Left lung (tissue), 1 donor: ENCODE measurements around the gene TCTN3.

- PRO-cap = no peak
Measured at GRCh38 chr10:95504673-95505621, 56.2 kb downstream of the SORBS1 start.

DNA sequence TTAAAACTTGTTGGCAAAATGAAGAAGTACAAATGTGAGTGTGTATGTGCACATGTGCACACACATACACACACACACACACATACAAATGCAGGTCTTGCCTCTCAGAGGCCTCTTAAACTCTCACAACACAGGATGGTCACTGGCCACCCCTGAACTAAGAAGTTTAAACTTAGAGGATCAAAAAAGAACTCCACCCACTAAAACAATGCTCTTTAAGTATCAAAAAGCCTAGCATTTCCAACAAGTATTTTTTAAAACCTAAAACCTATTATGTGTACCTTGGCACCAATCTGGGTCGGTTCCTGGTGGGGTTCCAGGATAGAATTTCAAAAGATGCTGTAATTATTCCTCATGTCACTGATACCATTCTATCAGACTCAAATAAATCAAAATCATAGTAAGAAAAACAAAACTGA lies 55.0 kb downstream of the SORBS1 start:
- PRO-cap = no peak

DNA sequence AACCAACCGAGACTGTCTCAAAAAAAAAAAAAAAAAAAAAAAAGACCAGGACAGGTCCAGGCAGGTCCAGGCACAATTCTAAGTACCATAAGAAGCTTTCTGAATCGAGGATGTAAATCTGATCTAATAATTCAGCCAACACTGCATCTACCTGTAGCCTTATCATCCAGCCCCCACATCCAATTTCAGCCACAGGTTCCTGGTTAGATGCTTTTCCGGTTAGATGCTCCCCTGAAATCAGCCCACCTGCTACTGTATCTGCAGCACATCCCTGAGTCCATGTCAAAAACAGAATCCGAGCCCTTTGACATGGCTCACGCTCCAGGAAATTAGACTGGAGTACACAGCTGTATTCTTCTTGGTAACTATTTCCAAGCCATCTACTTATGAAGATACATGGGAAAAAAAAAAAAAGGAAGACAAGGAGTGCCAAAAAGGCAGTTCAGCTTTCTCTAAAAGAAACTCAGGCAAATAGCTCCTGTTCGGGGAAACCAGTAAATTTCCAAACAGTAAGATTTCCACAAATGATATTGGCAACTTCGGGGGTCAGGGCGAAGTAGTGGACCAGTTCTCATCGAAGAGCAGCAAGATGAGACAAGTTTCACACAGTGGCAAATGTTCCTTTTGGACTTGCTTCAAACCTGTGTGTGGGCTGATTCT lies 48.6 kb downstream of the SORBS1 start:
- PRO-cap = no peak

DNA sequence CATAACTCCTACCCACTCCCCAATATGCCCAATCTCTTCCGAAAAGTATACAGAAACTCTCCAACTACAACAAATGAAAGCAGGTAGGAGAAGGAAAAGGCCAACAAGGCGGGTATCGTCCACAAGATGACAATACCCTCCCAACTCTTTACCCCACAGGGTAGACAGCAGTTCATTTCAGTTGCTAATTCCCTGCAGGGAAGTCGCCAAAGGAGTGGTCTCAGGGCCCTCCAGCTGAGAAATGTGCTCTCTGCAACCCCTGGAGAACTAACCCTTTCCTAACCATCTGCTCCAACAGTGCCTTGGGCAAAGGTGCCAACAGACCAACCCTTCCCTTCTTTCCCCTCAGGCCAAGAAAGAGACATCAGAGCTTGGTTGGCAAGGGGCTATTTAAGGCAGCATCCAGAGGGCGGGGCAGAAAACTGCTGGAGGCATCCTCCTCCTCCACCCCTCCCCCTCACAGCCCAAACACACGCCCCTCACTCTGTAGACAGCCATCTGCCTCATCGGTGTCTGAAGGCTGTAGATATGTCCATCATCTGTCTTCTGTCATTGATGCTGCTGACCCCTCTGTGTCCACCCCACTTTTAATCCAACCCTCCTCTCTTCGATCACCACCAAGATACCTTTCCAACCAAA lies 1.7 kb downstream of the SORBS1 start:
- PRO-cap = no peak

- PRO-cap = unidirectional peak, minus-strand start at chr10:95693954
Measured at GRCh38 chr10:95693416-95694354, at the start of gene TCTN3. Gene TCTN3, minus strand, starts transcription at chr10:95693927.

DNA sequence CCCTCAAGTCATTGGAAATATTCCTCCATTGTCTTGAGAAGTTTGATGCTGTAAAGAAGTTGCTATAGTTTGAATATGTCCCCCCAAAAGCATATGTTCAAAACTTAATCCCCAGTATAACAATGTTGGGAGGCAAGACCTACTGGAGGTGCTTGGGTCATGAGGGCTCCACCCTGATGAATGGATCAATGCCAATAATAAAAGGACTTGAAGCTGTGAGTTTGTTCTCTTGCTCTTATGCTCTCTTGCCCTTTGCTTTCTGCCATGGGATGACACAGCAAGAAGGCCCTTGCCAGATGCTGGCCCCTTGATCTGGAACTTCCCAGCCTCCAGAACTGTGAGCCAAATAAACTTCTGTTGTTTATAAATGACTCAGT lies 11.8 kb downstream of the ENTPD1 start:
- PRO-cap = no peak

- PRO-cap = no peak
Measured at GRCh38 chr10:95784061-95784846, 28.3 kb downstream of the ENTPD1 start.

DNA sequence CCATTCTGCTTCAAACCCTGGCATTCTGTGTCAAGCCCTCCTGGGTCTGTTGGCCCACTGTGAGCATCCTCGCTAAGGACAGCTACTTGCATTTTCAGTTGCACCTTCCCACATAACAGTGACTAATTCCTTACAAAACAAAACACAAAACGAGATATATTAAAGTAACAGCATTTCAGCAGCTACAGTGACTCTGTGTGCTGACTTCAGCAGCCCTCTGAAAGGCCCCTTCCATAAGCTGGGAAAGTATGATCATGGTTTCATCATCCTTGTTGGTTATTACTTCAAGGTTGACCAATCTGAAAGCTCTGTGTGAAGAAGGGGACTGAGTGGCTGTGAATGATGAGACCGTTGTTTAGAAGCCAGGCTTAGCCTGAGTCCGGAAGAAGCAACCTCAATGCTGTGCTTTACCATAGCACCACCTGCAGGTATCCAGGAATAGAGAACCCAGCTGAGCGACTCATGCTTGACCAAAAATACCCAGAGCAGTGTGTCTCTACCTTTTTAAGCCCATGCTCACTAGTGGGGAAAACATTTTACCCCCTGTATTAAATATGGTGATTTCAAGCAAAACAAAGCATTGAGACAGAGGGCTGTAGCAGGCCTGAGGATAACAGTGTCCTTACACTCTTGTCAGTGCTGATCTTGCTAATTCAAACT lies 42.7 kb upstream of the CC2D2B start:
- PRO-cap = no peak

- PRO-cap = unidirectional peak, plus-strand start at chr10:95907095
Measured at GRCh38 chr10:95906896-95907436, 809 bp upstream of the CC2D2B start.

DNA sequence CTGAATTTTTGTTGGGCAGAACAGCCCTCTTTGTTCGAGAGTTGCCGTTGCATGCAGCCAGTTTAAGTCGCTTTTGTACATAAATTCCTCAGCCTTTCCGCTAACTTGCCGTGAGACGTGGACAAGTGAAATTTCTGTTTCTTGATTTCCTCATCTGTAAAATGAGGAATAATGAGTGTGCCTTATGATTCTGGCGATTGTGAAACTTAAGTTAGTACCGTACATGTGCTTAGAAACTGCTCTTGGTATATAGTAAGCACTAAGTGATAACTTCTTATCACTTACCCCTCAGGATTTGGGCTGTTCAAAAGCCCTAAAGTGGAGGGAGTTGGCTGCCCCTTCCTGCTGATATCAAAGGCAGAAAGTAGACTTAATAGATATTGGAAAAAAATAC lies 1.4 kb downstream of the CCNJ start:
- PRO-cap = unidirectional peak, minus-strand start at position 136 of the sequence

- PRO-cap = no peak
Measured at GRCh38 chr10:96267261-96267727, 4.1 kb downstream of the BLNK start.

DNA sequence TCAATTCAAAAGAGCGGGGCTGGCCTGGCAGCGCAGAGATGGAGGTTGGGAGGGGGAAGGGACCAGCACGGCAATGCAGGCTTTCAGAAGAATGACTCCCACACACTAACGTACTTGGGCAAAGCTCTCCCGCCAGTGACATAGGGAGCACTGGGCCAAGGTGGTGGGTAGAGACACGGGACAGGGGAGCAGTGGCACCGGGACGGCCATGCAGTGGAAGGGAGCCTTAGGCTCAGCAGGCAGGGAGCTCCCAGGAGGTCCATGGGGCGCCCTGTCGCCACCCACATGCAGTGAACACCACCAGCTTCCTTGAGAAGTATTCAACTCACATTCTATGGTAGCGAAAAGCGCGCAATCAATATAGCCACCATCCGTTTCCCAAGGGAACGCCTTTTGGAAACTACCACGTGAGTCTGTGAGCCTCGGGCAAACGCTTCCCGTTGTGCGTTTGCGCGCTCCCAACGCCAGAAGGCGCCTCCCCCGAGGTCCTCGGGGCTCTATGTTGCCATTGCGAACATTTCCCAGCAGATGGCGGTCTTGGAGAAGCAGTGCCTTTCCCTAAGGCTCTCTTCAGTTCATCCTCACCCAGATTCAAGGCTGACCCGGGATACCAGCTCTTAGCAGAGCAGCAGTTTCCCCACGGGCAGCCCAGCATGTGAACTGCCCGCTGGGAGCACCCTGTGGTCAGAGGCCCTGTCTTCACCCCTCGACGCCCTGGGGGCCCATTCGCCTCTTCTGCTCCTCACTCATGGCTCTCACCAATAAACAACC lies 16.4 kb upstream of the OPALIN start:
- PRO-cap = unidirectional peak, minus-strand start at position 395 of the sequence

- PRO-cap = no peak
Measured at GRCh38 chr10:96588031-96588490, 1.2 kb upstream of the TM9SF3 start.

GRCh38 chr10:96618522-96619425 lies 32.0 kb upstream of the TM9SF3 start:
- PRO-cap = no peak

- PRO-cap = no peak
Measured at GRCh38 chr10:96840966-96841351, 8.9 kb downstream of the LCOR start.

DNA sequence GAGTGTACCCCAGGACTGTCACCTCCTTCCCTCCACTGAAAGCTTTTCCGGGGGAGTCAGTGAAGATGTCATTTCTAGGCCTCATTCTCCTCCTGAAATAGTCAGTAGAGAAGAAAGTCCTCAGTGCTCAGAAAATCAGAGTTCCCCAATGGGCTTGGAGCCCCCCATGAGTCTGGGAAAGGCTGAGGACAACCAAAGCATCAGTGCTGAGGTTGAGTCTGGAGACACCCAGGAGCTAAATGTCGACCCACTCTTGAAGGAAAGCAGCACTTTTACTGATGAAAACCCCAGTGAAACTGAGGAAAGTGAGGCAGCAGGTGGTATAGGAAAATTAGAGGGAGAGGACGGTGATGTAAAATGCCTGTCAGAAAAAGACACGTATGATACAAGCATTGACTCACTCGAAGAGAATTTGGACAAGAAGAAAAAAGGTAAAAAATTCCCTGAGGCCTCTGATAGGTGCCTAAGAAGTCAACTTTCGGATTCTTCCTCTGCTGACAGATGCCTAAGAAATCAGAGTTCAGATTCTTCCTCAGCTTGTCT lies 150.4 kb downstream of the LCOR start:
- PRO-cap = no peak

- PRO-cap = no peak
Measured at GRCh38 chr10:97020666-97021437, 164.9 kb downstream of the SLIT1 start.

DNA sequence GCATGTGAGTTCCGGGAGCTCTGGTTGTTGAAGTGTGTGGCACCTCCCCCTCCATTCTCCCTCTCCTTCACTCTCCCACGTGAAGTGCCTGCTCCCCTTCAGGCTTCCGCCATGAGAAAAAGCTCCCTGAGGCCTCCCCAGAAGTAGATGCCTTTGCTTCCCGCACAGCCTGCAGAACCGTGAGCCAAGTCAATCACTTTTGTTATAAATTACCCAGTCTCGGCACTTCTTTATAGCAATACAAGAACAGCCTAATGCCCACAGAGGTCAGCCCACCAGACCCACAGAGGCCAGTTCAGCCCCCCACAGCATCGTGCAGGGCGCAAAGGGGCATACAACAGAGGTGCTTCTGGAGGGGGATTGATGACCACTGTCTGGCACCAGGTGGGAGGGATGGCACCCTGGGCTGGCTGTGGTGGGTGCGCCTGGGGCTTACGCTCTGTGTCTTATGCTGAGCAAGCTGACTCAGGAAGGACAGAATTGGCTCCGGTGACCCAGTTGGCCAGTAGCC lies 119.2 kb downstream of the SLIT1 start:
- PRO-cap = unidirectional peak, minus-strand start at position 229 of the sequence

- PRO-cap = no peak
Measured at GRCh38 chr10:97277465-97277867, 15.0 kb downstream of the ARHGAP19 start.

- PRO-cap = no peak
Measured at GRCh38 chr10:97308237-97308871, 10.7 kb upstream of the FRAT1 start.